Cardiac septum (tissue), 1 donor: ENCODE measurements around a stretch of chr19.

DNA sequence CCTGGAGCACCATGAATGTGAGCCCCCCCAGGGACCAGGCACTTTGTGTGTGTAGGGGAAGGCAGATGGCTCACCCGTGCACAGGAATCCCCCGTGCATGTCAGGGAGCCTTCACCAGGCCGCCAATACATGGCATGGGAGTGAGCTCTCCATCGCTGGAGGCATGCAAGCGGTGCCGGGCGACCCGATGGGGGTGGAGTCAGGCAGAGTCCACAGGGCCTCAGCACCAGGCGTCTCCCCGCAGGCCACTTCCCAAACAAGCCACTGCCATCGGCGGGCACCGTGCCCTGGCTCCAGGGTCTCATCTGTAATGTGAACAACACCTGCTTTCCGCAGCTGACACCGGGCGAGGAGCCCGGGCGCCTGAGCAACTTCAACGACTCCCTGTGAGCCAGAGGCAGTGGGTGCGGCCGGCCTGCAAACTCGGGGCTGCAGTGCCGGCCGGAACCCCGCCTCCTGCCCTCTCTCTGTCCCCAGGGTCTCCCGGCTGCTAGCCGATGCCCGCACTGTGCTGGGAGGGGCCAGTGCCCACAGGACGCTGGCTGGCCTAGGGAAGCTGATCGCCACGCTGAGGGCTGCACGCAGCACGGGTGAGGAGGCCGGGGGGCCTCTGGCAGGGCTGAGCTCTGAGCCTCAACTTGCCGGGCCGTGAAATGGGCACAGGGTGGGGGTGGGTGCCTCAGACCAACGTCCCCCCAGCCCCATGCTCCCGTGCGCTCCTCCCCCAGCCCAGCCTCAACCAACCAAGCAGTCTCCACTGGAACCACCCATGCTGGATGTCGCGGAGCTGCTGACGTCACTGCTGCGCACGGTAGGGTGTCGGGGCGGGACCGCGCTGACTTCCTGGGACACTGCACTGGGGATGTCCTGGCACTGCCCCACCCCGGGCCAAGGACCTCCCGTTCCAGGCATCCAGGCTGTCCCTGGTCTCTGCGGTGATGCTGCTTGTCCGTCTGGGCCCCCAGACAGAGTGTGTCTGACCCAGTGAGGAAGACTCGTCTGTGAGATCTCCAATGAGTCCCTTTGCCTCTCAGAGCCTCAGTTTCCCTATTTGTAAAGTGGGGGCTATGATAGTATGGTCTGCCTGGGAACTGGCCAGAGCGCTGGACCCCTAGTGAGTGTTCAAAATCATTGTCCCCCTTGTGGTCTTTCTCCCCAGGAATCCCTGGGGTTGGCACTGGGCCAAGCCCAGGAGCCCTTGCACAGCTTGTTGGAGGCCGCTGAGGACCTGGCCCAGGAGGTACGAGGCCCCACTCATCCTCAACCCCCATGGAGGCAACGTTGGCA, 2.1 kb downstream of the ABCA7 start:
- PRO-cap, result no peak

DNA sequence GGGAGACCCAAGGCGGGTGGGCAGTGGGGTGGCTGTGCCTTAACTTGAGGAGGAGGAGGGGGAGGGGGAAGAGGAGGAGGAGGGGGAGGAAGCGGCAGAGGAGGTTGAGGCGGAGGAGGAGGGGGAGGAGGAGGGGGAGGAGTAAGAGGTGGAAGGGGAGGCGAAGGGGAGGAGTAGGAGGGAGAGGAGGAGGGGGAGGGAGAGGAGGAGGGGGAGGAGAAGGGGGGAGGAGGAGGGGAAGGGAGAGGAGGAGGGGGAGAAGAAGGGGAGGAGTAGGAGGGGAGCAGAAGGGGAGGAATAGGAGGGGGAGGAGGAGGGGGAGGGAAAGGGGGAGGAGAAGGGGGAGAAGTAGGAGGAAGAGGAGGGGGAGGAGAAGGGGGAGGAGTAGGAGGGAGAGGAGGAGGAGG, 12.4 kb downstream of the ABCA7 start:
- PRO-cap, result no peak

- PRO-cap, result no peak
Observed at GRCh38 chr19:1067710-1068436, 906 bp downstream of the ARHGAP45 start.

GRCh38 chr19:1088149-1088547, 7.0 kb downstream of the POLR2E start:
- PRO-cap, result no peak

- PRO-cap, result no peak
Observed at GRCh38 chr19:1091271-1091704, 3.9 kb downstream of the POLR2E start.

GRCh38 chr19:1106926-1107400, 3.2 kb downstream of the GPX4 start:
- PRO-cap, result no peak

GRCh38 chr19:1110710-1111357, 7.0 kb downstream of the GPX4 start:
- PRO-cap, result no peak

DNA sequence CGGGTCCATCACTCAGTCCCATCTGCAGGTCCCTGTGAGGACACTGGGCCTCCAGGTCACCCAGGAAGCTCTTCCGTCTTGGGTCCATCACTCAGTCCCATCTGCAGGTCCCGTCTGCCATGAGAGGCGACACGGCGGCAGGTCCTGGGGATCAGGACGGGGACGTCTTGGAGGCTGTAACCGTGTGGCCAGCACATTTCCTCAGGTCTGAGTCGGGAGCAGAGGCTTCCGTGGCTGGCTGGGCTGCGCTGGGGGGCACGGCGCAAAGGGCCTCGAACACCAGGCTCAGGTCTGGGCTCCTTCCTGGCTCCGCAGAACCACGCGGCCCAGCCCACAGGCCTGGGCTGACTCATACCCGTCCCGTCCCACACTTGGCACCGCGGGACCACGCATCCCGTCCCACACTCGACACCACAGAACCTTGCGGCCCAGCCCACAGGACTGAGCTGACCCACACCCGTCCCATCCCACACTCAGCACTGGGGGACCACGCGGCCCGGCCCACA, 30.2 kb downstream of the SBNO2 start:
- PRO-cap, result no peak

DNA sequence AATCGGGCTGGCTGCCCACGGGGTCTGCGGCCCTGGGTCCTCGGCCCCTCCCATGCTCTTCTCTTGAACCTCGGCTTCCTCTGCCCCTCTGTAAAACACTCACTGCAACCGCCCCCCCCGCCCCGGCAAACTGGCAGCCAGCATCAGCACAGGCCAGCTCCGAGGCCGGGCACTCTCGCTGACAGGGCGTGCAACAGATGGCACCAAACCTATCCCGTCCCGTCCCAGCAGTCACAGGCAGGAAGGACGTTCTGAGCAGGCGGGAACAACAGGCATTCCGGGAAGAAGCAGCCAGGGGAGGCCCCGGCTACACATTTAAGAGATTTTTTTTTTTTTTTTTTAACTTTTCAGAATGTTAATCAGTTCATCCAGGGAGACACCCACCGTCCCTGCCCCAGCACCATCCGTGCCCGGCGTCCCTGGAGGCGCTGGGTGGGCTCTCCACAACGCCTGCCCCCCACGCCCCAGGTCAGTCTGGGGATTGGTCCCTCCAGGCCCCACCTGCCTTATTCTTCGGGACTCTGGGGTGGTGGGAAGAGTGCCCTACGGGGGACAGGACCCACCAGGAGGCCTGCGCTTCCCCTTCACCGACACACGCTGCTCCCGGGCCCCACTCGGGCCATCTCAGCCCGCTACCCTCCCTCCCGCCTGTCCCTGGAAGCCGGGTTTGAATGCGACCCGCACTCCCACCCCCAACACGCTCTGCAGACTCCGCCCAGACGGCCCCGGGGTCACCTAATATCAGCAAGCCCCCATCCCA, 1.2 kb downstream of the SBNO2 start:
- PRO-cap, result unidirectional peak, plus-strand start at position 172 of the sequence; bidirectional peak, plus-strand start at position 275 of the sequence, minus-strand start at position 183 of the sequence

- PRO-cap, result no peak
Observed at GRCh38 chr19:1257868-1258008, 9.4 kb downstream of the MIDN start.

- PRO-cap, result no peak
Observed at GRCh38 chr19:1270726-1271441, 1.8 kb downstream of the CIRBP start.

DNA sequence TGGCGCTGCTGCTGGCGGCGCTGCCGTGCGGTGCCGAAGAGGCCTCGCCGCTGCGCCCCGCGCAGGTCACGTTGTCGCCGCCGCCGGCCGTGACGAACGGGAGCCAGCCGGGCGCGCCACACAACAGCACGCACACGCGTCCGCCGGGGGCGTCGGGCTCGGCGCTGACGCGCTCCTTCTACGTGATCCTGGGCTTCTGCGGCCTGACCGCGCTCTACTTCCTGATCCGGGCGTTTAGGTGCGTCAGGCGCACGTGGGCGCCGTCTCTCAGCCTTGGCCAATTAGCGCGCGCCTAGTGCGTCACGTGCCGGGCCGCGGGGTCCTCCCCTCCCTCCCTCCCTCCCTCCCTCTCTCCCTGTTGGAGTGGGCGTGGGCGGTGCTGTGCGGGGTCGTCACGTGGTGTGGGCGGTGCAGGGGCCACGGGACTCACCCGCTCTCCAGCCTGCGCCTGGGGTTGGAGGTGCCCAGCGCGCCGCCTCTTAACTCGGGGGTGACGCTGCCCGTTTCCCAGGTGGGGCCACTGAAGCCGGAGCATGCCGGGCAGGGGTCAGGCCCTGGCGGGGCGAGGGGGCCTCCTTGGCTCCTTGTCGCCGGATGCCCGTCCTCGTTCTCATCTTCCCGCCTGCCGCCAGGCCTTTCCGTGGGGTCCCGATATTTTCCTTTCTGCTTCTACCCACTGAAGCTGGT, 406 bp downstream of the FAM174C start:
- PRO-cap, result bidirectional peak, plus-strand start at position 440 of the sequence, minus-strand start at position 198 of the sequence

DNA sequence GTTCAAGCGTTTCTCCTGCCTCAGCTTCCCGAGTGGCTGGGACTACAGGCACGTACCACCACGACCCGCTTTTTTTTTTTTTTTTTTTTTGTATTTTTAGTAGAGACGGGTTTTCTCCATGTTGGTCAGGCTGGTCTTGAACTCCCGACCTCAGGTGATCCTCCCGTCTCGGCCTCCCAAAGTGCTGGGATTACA, 21.4 kb downstream of the EFNA2 start:
- PRO-cap, result no peak

GRCh38 chr19:1402694-1403191, 1.4 kb upstream of the GAMT start:
- PRO-cap, result no peak

GRCh38 chr19:1410107-1411329, 3.1 kb downstream of the DAZAP1 start:
- PRO-cap, result unidirectional peak, minus-strand start at chr19:1410521

GRCh38 chr19:1424107-1424435, 14.1 kb upstream of the RPS15 start:
- PRO-cap, result no peak

DNA sequence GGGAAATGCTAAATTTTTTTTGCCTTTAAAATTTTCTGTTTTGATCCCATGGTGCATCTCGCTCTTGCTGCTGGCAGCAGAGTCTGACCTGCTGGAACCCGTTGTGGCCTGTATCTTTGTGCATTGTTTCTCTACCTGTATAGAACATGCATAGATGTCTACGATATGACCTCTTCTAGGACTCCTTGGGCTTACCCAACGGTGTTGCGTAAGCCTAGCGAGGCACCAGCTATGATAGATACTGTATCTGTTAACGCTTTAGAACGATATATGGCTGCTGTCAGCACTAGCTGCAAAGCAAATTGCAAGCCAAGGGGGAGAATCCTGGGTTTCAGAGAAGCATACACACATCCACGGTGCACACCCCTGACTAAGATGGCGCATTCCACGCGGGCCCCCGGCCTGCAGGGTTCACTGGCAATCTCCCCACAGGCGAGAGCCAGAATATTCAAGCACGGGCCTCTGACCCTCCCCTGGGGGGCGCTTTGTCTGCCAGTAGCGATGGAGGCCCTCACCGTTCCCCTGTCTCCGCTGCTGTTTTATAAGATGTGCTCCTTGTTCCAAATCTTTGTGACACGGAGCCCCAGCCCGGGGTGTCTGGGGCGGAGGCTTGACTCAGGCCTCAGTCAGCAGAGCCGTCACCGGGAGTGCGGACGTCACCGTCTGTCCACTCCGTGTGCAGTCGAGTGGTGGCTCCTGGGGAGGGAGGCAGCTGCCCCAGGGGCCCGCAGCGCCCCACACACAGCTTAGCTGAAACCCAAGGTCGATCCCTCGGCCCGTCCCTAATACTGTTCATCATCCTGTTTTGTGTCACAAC, 13.0 kb upstream of the RPS15 start:
- PRO-cap, result no peak

- PRO-cap, result no peak
Observed at GRCh38 chr19:1433898-1434543, 4.2 kb upstream of the RPS15 start.

GRCh38 chr19:1472305-1472796, 6.7 kb downstream of the C19orf25 start:
- PRO-cap, result no peak

DNA sequence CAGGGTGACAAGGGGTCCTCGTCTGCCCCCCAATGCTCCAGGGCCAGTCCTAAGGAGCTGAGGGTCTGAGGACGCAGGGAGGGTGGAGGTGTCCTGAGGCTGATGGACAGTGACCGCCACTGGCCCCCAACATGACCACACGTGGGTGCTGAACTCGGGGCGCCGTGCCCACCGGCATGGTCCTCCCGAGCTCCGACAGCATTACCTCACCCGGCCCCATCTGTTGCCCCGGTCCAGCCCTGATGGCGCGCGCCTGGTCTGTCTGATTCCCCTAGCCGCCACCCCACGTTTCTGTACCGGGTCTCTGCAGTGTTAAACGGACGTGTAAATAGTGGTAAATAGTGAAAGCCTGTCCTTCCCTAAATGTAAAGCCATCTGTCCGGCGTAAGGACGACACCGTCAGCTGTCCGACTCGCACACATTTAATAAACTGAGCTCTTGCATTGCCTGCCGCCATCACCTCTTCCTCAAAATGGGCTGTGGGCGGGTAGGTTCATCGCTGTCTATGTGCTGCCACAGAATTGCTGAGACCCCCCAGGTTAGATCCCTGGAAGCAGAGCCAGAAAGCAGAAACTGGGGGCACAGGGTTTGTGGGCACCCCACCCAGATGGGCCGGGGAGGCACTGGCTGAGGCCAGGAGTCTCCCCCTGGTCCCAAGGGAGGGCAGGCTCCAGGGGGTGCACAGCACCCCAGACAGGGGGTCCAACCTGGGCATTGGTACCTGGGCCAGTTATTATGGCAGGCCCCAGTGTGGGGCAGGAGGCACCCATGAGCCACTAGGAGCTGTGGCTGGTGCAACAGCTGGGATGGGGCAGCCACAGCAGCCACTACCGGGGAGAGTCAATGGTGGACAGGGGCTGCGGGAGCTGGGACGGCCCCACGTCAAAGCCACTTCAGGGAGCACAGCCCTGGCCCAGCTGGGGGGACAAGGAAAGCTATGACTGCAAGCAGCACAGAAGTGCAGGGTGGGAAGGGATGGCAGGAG, 5.9 kb downstream of the C19orf25 start:
- PRO-cap, result no peak